Airway epithelial cell (primary cell): ENCODE measurements around a stretch of chr13.

DNA sequence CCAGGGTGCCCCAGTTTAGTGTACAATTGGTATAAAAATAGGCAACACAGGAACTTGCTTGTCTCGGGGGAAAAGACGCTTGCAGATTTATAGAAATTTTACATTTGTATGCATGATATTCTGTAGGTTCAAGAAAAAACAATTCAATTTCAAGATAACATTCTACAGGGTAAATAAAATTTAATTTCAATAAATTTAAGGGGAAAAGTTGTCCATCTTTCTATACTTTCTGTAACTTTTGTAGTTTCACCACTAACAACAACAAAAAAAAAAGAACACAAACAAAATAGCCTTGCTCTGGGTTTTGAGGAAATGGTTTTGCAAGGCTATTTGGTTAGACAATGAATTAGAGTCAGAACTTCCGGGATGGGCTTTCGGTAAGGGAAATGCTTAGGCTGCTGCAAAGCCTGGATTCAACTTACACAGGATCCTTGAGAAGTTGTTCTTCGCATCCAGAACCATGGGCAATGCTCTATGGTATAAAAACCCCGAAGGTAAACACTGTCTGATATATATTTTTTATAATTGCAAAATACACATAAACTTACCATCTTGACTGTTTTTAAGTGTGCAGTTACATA, 45.5 kb downstream of the LRCH1 start:
- RAMPAGE, long total RNA = no peak

GRCh38 chr13:46681283-46682131, 115.5 kb downstream of the ESD start:
- RAMPAGE, long total RNA = no peak

DNA sequence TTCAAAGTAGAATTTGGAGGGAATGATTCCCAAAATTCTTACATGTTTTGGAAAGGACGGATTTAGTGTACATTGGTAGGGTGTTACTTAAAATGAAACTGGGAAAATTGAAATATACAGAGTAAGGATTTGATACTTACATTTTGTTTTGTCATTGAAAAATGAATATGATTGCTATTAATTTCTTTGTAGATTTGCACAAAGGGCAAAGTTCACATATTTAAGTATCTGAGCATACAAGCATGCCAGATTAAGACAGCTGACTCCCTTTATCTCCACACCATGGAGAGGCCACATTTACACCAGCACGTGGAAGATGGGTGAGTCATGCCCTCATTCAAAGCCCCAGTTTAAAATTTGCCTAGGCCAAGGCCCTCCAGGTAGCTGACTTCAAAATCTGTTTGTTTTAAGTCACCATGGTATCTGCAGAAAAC, 109.3 kb downstream of the ESD start:
- RAMPAGE, long total RNA = no peak

DNA sequence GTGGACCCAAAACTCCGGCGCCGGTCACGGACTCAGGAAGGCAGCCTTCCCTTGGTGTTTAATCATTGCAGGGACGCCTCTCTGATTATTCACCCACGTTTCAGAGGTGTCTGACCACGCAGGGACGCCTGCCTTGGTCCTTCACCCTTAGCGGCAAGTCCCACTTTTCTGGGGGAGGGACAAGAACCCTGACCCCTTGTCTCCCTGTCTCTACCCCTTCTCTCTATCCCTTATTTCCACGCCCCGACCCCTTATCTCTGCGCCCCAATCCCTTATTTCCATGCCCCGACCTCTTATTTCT, 19.5 kb downstream of the NUDT15 start:
- RAMPAGE, long total RNA = no peak

DNA sequence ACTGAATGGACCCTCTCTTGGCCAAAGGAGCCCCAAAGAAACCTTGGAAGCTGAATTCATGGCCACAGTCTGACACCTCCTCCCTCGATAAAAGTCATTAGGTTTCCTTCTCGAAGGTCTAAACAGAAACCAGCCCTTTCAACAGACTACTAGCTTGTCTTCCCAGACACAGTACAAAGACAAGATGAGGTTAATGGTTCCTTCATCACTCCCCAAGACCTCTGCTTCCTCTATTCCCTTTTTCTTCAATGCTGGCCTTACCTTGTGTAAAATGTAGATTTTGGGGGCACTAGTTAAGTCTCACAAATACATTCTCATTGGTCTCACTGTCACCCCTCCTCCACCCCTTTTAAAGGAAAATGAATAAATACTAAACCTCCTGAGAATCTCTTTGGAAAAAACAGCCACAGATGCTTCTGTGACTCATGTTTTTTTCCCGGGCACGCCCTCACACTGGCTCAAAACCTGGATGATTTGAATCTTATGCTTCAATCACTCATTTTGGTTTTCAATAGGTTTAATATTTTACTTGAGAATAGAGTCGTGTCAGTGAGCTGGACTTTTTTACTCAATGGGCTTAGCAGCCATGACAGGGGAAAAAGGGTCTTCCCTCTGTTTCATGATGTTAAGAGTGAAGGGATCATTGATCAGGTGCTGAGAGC, 65.9 kb upstream of the MED4 start:
- RAMPAGE, long total RNA = no peak

DNA sequence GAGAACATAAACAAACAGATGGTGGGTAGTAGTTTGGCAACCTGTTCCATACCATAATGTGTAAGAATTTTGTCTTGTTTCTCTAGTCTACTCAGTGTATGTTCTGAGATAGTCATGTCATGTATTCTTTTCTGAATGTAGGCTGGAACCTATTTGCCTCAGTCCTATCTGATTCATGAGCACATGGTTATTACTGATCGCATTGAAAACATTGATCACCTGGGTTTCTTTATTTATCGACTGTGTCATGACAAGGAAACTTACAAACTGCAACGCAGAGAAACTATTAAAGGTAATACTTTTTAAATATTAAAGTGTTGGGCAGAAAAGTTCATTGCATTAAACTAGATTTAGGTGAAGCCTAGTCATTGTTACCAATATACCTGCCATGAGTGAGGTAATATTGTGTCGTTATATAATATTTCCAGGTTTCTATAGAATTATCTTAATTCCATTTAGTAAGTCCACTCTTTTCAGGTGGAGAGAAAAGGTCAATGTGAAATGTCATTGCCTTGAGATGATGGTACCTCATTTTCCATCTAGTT, 25.7 kb downstream of the ITM2B start:
- RAMPAGE, long total RNA = no peak

DNA sequence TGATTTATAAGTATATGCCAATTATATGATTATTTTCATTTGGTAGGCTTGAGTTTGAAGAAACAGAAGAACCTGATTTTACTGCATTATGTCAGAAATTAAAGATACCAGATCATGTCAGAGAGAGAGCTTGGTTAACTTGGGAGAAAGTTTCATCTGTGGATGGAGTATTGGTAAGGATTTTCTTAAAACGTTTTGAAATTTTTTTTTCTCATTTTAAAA, 3.6 kb downstream of the RB1 start:
- RAMPAGE, long total RNA = no peak

DNA sequence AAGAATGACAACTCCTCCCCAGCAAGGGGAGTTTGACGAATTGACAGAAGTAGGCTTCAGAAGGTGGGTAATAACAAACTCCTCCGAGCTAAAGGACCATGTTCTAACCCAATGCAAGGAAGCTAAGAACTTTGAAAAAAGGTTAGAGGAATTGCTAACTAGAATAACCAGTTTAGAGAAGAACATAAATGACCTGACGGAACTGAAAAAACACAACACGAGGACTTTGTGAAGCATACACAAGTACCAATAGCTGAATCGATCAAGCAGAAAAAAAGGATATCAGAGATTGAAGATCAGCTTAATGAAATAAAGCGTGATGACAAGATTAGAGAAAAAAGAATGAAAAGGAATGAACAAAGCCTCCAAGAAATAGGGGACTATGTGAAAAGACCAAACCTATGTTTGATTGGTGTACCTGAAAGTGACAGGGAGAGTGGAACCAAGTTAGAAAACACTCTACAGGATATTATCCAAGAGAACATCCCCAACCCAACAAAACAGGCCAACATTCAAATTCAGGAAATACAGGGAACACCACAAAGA, 17.5 kb downstream of the LPAR6 start:
- RAMPAGE, long total RNA = no peak

DNA sequence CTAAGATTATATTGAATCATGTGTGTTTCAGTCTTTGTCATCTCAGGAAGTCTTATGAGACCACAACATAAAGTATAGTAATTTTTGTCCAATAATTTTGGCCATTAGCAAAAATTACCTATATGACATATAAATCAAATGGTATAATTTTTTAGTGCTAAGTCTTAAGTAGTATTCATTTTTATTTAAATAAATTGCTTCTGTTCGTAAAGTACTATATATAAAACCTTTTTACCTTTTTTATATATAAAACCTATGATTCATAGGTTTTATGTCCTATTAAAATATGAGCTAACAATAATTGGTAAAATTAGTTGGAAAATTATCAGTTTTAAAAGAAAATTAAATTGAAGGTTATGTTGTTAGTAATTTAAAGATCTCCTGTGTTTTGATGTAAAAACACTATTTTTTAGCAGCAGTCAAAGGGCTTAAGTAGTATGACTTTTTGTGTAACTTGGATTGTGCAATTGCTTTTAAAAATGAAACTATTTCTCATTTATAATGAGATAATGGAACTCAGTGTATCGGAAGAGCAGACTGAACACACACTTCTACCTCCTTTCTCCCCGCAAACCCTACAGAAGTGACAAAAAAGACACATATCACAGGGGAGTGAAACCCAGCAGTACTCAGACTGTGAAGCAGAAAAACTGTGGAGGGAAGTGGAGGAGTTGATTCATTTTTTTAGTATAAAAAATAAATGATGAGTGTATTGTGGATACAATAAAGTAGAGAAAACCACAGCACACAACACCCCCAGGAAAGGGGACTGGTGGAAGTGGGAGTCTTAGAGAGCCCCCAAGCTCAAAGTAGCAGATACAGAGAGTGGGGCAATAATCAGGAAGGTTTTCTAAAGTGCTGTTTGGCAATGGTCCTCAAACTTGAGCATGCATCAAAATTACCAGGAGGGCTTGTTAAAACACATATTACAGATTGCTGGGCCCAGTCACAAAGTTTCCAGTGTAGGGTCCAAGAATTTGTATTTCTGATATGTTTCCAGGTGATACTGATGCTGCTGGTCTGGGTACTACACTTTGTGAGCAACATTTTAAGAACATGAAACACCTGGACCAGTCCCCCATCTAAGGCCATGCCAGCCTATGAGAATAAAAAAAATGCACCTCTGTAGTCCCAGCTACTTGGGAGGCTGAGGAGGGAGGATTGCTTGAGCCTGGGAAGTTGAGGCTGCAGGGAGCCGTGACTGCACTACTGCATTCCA, 9.8 kb downstream of the LPAR6 start:
- RAMPAGE, long total RNA = no peak

- RAMPAGE, long total RNA = no peak
Observed at GRCh38 chr13:48412267-48412589, 685 bp downstream of the LPAR6 start.

DNA sequence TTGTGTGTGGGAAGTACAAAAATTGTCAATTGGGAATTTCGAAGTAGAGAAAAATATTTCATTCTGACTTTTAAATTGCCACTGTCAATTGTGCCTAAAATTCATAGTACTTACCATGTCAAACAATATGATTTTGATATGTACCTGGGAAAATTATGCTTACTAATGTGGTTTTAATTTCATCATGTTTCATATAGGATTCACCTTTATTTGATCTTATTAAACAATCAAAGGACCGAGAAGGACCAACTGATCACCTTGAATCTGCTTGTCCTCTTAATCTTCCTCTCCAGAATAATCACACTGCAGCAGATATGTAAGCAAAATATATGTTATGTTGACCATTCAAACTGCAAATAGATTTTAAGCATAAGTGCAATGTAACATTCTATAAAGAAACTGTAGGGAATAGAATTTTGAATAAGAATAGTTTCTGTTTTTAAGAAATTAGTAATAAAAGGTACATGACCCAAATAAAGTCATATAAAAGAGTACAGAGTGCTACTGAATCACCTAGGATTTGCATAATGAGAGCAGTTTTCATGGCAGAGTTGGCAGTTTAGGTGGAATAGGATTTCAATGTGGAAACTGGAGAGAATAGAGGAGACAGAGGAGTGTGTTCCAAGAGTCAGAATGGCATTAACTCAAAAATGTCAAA, 40.0 kb upstream of the LPAR6 start:
- RAMPAGE, long total RNA = no peak

DNA sequence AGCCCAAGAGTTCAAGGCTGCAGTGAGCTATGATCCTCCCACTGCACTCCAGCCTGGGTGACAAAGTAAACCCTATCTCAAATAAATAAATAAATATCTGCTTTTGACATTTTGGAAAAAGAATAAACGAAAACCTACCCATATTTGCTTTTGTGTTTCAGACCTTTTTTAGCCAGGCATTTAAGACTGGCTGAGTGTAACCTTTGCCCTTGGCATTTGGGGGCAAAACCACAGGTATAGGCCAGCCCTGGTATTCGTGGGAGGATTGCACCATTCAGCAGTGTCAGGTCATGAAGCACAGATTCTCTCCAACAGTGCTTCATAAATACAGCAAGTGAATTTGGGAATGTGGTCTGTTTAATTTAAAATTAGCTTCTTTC, 14.9 kb upstream of the RCBTB2 start:
- RAMPAGE, long total RNA = no peak

- RAMPAGE, long total RNA = no peak
Observed at GRCh38 chr13:48580745-48581083, 47.8 kb upstream of the RCBTB2 start.

GRCh38 chr13:48655089-48655694, 1.5 kb downstream of the CYSLTR2 start:
- RAMPAGE, long total RNA = no peak

DNA sequence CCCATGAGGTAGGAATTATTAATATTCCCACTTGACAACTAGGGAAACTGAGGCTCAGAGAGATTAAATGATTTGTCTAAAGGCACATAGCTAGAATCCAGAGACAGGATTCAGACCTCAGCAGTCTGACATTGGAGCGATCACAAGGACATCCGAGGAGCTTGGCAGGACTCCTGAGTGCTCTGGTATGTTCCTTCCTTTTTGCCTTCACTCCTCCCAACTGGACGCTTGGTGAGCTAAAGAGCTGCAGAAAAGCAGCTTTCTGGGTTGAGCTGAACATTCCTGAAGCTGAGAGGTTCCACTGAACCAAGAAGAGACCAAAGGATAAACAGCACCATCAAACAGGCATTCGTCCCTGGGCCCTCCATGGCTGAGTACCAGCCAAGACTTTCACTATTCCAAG, 96.9 kb downstream of the CYSLTR2 start:
- RAMPAGE, long total RNA = no peak

GRCh38 chr13:48980089-48980657, 4.5 kb downstream of the FNDC3A start:
- RAMPAGE, long total RNA = no peak

DNA sequence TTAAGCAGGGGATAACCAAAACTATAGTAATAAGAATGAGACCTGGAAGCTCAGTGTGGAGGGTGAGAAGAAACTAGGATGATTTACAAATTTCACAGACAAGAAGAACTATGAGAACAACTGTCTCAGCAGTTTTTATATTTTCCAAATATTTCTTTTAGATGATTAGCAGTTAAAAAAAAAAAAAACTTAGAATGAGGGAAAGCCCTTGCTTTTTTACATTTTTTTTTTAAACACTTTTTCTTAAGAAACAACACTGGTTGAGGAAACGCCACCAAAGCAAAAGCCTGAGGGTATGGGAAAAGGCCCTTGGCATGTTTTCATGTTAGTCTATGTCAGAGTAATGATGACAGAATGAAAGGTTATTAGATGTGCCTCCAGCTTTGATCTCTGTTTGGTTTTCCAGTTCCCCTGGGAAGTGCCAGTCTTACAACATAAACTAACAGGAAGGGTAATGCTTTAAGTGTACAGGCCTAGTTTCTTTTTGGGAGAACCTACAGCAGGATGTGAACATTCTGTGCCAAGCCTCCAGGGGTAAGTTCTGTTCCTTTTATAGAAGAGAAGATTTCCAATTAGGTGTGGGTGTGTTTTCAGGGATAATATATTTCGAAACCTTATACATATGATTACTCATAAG, 121.5 kb downstream of the FNDC3A start:
- RAMPAGE, long total RNA = no peak

DNA sequence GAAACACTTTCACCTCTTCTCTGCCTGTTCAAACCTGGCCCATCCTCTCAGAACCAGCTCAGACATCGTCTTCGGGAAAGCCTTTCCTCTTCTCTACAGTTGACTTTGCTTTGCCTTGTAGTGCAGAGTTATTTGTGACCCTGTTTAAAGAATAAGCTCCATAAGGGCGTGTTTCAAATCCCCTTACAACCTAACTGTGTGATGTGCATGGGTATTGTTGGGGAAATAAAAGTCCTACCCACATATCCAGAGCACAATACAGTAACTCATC, 86.7 kb downstream of the CDADC1 start:
- RAMPAGE, long total RNA = no peak

- RAMPAGE, long total RNA = no peak
Observed at GRCh38 chr13:49399749-49400355, 44.0 kb downstream of the CAB39L start.

GRCh38 chr13:49454765-49454964, 10.6 kb downstream of the SETDB2 start:
- RAMPAGE, long total RNA = no peak